ENCODE results near the genes ARRB2, PLD2, ENO3, ZNF594 and NUP88.

DNA sequence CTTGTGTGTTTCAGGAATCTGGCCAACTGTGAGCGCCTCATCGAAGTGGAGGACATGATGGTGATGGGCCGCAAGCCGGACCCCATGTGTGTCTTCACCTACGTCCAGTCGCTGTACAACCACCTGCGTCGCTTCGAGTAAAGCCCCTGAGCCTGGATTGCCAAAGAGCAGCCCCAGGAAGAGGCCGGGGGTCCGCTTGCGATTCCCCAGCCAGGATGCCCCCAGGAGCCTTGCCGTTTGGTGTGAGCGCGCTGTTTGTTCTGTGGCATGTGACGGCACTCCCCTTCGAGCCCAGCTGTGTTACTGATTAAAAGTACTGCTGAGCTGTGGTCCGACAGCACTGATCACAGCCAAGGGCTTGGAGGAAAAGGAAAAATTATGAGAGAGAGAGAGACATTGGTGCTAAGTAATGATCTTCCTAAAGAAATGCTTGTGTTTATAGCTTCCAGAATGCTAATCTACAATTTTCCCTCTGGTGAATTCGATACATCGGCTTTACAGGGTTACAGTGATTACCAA, 23.1 kb downstream of the SMTNL2 start:
- PRO-cap, 6 experiments: peak in 1 of 6 experiments; most common minus-strand start position 271 of the sequence (in 1)
- RAMPAGE, long total RNA, 2 experiments: no peak in any of the 2 experiments
- RRBS: 85% methylated on average over 2 of the region's 20 CpGs

DNA sequence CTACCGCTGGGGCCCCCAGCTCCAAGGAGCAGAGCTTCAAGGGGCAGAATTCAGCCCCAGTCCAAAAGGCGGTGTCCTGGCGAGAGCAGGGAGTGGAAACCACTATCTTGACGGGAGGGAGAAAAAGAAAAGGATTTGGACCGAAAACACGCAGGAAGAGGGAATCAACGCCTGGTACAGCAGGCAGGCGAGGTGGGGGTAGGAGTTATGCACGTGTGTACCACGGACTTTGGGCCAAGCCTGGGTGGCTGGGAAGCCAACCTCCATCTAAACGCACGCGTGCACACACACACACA, 252 bp upstream of the ALOX15 start:
- PRO-cap, 6 experiments: no peak in any of the 6 experiments
- RAMPAGE, long total RNA, 2 experiments: no peak in any of the 2 experiments
- RRBS: no CpG with 5 or more reads among the region's 13 CpGs

GRCh38 chr17:4709940-4711067, at the start of gene ARRB2:
Gene ARRB2 (plus strand): TSS chr17:4710632.
- PRO-cap, 6 experiments: peak in 6 of 6 experiments; most common plus-strand start chr17:4710632 (in 2); most common minus-strand start chr17:4710263 (in 4)
- RAMPAGE, long total RNA, 2 experiments: start-site peak on the plus strand in 2 of 2 experiments, at chr17:4710628-4710691 at its widest, 60 to 117 reads per replicate
- RRBS: 2% methylated on average over 16 of the region's 98 CpGs

DNA sequence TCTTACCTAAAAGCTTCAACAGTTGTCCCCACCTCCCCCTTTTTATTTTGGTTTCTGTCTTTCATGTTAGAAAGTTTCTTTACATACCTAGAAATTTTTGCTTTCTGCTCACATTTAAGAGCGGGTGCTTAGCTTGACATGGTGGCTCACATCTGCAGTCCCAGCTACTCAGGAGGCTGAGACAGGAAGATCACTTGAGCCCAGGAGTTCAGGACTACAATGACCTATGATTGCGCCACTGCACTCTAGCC, 3.3 kb upstream of the MED11 start:
- PRO-cap, 6 experiments: no peak in any of the 6 experiments
- RAMPAGE, long total RNA, 2 experiments: no peak in any of the 2 experiments
- RRBS: no CpG with 5 or more reads among the region's 2 CpGs

- PRO-cap, 6 experiments: no peak in any of the 6 experiments
- RAMPAGE, long total RNA, 2 experiments: no peak in any of the 2 experiments
- RRBS: 80% methylated on average over 4 of the region's 11 CpGs
Observed at GRCh38 chr17:4740442-4741032, 809 bp upstream of the CXCL16 start.

DNA sequence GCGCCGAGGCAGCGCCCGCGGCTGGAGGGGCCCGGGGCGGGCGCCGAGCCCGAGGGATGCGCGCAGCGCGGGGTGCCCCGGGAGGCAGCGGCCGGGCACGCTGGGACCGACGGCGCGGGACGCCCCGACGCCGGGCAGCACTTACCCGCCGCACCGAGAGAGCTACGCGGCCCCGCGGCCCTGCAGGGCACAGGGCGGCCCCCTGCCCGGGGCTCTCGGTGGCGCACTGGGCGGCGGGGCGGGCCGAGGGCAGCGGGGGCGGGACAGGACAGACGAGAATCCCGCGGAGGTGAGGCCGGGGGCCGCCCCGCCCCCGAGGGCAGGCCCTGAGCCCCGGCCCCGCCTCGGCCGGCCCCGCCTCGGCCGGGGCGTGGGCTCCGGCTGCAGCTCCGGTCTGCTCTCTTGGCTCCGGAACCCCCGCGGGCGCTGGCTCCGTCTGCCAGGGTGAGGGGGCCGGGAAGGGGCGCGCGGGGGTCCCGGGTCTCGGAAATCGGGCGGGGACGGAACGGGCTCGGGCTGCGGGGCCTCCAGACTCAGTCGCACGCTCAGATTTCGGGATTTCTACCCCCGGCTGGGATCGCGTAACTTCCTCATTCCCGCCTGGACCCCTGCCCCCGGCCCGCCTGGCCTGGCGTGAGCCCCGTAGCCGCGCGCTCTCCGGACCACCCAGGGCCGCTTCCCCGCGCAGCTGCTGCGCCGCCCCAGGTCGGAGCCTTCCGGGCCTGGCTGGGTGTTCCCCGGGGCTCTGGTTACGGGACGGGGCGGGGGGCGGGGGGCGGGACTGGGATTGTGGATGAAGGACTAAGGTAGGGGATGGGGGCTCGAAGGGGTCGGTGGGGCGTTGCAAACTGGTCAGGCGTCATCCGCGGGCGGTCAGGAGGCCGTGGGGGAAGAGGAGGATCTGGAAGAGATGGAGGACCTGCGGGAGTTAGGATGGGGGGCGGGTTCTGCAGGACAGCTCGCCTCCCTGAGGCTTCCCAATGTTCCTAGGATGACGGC, at the start of gene PLD2:
Gene PLD2, plus strand, starts transcription at position 371 of the 999 bp plus-strand sequence.
- PRO-cap, 6 experiments: peak in 6 of 6 experiments; most common plus-strand start position 386 of the sequence (in 5); most common minus-strand start position 228 of the sequence (in 6)
- RAMPAGE, long total RNA, 2 experiments: start-site peak on the plus strand in 2 of 2 experiments, centred at positions 404 to 410 of the sequence, 40 to 95 reads per replicate
- RRBS: 1% methylated on average over 78 of the region's 117 CpGs

- PRO-cap, 6 experiments: peak in 2 of 6 experiments; most common plus-strand start chr17:4812893 (in 2)
- RAMPAGE, long total RNA, 2 experiments: no peak in any of the 2 experiments
- RRBS: no CpG with 5 or more reads among the region's 7 CpGs
Observed at GRCh38 chr17:4812499-4813027, 5.6 kb downstream of the PLD2 start.

GRCh38 chr17:4833970-4834712, 1.0 kb downstream of the MINK1 start:
- PRO-cap, 6 experiments: no peak in any of the 6 experiments
- RAMPAGE, long total RNA, 2 experiments: no peak in any of the 2 experiments
- RRBS: no CpG with 5 or more reads among the region's 15 CpGs

DNA sequence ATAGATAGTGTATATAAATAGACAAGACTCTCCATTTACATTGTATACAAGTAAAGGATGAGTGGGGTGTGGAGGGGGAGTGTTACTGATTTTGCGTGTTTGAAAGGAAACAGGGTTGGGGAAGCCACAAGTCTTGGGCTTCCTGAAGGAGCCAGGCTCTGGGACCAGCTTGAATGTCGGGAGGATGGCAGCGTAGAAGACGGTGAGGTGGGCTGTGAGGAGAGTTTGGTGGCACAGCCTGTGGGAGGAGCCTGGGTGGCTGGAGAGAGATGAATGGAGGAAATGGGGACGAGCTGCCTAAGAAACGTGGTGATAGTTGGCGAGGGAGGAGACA, 7.5 kb downstream of the MINK1 start:
- PRO-cap, 6 experiments: no peak in any of the 6 experiments
- RAMPAGE, long total RNA, 2 experiments: no peak in any of the 2 experiments
- RRBS: no CpG with 5 or more reads among the region's 7 CpGs

GRCh38 chr17:4901432-4902178, 1.3 kb downstream of the CHRNE start:
- PRO-cap, 6 experiments: peak in 6 of 6 experiments; most common plus-strand start chr17:4901988 (in 4); most common minus-strand start chr17:4901775 (in 3)
- RAMPAGE, long total RNA, 2 experiments: no peak in any of the 2 experiments
- RRBS: 12% methylated on average over 23 of the region's 55 CpGs

GRCh38 chr17:4908280-4908766, 5.4 kb upstream of the CHRNE start:
- PRO-cap, 6 experiments: no peak in any of the 6 experiments
- RAMPAGE, long total RNA, 2 experiments: no peak in any of the 2 experiments
- RRBS: no CpG with 5 or more reads among the region's 10 CpGs

DNA sequence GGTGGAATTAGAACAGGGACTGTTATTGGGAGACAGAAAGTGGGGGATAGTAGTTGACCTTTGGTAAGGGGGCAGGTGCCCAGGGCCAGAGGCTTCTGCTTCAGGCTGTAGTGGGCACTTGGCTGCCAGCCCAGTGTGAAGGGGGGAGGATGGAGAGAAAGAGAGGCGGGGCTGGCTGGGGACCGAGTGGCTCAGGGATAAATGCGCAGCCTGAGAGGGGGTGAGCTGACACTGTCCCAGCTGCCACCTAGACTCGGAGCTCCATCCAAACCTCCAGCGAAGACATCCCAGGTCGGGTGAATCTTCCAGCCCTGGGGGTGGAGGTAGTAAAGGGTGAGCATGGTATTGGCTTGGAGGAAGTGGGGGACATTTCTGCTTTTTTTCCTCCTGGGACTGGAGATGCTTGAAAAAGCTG, at the start of gene ENO3:
Gene ENO3, plus strand, starts transcription at position 228 of the 415 bp plus-strand sequence.
- PRO-cap, 6 experiments: peak in 6 of 6 experiments; most common plus-strand start position 228 of the sequence (in 6); most common minus-strand start position 112 of the sequence (in 1)
- RAMPAGE, long total RNA, 2 experiments: start-site peak on the plus strand in 2 of 2 experiments, centred at positions 221 to 222 of the sequence, 7,087 to 13,418 reads per replicate
- RRBS: no CpG with 5 or more reads among the region's 6 CpGs

GRCh38 chr17:5023354-5024679, 11.4 kb downstream of the SLC52A1 start:
- PRO-cap, 6 experiments: peak in 2 of 6 experiments; most common plus-strand start chr17:5024357 (in 2)
- RAMPAGE, long total RNA, 2 experiments: start-site peak on the plus strand in 2 of 2 experiments, at chr17:5023935-5024180 at its widest, 418 to 686 reads per replicate
- RRBS: 89% methylated on average over 13 of the region's 45 CpGs

DNA sequence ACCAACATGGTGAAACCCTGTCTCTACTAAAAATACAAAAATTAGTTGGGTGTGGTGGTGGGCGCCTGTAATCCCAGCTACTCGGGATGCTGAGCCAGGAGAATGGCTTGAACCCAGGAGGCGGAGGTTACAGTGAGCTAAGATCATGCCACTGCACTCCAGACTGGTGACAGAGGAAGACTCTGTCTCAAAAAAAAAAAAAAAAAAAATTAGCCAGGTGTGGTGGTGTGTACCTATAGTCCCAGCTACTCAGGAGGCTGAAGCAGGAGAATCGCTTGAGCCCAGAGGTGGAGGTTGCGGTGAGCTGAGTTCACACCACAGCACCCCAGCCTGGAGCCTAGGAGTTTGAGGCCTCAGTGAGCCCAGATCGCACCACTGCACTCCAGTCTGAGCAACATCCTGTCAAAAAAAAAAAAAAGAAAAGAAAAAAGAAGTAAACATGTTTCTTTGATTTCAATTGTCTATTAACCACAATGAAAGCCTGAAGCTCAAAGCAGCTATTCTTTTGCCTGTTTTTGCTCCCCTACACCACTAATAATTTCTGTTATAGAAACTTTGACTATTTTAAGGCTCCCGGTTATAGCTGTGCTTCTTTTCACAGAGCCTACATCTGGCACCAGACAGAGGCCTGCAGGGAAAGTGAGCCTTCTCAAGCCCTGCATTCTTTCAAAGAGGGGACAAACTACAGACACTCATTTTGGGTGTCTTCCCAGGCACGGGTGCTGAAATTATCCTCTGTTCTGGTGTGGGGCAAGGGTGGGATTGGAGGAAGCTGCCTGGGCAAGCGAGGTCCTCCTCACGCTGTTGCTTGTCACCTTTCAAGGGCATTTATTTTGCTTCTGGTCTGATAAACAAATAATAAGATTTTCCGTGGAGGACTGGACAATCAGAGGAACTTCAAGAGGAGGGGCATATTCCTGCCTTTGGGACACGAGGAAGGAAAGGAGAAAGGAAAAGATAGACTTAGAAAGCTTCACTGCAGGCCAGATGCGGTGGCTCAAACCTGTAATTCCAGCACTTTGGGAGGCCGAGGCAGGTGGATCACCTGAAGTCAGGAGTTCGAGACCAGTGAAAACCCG, 14.2 kb upstream of the SLC52A1 start:
- PRO-cap, 6 experiments: no peak in any of the 6 experiments
- RAMPAGE, long total RNA, 2 experiments: no peak in any of the 2 experiments
- RRBS: no CpG with 5 or more reads among the region's 16 CpGs

DNA sequence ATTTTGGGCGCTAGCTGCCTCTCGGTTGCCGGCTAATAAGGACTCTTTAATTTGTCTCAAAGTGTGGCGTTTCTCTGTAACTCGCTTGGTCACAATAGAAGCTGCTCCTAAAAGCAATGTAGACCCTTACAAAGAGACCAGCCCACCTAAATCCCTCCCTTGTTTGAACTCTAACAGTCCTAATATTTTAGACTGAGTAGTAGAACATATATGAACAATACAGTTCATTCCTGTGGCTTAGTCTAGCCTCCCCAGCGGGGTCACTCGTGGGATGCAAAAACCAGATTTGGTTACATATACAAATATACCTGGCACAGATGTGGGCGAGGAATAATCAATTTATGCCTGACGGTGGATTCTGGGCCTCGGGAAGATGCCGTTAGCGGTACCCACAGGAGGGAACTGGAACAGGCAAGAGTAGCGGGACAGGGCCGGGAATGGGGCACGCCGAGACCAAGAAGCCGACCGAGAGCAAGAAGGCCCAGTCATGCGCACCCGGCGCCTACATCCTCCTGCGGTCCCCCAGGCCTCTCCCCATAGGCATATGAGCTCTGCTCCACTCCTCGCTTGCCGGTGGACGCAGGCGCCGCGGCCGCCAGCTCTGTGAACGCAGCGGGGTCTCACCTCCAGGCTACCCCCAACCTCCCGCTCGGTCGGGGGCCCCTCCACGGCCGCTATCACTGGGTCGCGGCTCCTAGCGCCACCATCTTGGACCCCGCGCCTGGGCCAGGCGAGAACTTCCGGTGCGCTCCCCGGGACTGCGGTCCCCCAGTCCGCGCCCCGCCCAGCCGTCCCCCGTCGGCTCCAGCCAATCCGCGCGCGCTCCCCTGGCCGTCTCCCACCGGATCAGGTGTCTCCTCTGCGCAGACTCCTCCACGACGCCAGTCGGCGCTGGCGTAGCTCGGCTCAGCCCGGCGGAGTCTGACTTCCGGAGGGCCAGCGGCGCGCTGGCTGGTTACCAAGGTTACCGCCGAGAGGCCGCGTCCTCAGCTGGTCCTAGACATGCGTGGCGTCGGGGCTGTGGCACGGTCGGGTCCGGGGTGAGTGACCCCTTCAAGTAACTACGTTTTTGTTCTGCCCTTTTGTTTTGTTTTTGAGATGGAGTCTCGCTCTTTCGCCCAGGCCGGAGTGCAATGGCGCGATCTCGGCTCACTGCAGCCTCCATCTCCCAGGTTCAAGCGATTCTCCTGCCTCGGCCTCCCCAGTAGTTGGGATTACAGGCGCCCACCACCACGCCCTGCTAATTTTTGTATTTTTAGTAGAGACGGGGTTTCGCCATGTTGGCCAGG, at the start of gene ZNF594:
Gene ZNF594, minus strand, starts transcription at position 745 of the 1,289 bp plus-strand sequence.
- PRO-cap, 6 experiments: peak in 6 of 6 experiments; most common plus-strand start position 884 of the sequence (in 3); most common minus-strand start position 739 of the sequence (in 6)
- RAMPAGE, long total RNA, 2 experiments: start-site peak on the plus strand in 1 of 2 experiments, centred at position 919 of the sequence, 13 reads per replicate; start-site peak on the minus strand in 2 of 2 experiments, centred at positions 719 to 730 of the sequence, 45 to 49 reads per replicate
- RRBS: 1% methylated on average over 41 of the region's 94 CpGs

DNA sequence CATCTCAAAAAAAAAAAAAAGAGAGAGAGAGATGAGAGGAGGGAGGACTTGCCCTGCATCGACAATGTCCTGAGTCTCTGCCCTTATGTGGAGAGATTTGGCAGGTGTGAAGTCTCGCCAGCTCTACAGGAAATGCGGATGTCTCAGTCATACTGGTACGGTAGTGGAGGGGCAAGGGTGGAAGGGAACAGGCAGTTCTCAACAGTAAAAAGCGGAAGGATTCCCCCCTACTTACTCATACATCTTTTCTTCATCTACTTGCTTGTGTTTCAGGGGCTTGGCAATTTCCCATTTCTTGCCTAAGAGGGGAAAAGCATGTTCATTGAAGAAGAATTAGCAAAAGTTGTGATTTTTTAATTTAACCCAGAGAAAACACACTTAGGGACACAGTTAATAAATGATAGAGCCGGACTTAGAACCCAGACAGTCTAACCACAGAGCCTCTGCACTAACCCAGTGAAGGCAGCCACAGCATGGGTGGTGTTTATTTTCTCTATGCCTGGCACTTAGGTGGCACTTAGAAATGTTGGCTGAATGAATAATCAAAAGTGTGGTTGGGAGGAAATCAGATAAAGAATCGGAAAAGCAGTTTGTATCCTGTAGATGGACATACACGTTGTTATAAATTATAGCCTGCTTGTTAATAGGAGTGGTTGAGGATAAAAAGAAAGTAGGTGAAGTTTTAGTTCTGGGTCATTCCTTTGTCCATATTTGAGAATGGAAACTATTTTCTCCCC, 13.4 kb downstream of the SCIMP start:
- PRO-cap, 6 experiments: peak in 1 of 6 experiments; most common minus-strand start position 79 of the sequence (in 1)
- RAMPAGE, long total RNA, 2 experiments: no peak in any of the 2 experiments
- RRBS: no CpG with 5 or more reads among the region's 8 CpGs

DNA sequence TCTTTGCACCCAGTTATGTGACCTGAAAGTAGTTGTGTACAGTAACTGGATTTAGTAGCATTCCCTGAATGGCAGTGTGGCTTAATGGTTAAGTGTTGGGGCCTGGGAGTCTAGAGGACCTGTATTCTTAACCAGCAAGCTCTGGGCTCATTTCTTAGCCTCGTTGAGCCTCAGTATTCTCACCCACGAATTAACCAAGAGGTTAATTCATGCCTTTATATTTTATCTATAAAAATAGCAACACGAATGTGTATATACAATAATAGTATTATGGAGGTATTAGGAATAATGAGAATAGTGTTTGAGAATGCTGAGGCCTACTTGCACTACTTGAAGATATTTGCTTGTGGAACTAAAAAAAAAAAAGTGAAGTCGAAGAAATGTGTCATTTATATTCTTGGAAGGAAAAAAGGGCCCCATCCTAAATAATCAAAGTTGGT, 888 bp downstream of the RABEP1 start:
- PRO-cap, 6 experiments: no peak in any of the 6 experiments
- RAMPAGE, long total RNA, 2 experiments: no peak in any of the 2 experiments
- RRBS: no CpG with 5 or more reads among the region's 4 CpGs

DNA sequence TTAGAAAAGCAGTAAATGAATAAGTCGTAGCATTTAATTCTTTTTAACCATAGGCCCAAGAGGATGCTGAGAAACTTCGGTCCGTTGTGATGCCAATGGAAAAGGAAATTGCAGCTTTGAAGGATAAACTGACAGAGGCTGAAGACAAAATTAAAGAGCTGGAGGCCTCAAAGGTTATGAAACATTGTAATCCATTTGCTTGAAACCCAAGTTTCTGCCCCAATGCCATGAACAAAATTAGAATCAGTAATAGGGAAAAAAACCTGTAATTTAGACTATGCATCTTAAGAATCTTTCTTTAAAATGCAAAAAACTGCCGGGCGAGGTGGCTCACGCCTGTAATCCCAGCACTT, 55.9 kb downstream of the RABEP1 start:
- PRO-cap, 6 experiments: no peak in any of the 6 experiments
- RAMPAGE, long total RNA, 2 experiments: no peak in any of the 2 experiments
- RRBS: no CpG with 5 or more reads among the region's 6 CpGs

DNA sequence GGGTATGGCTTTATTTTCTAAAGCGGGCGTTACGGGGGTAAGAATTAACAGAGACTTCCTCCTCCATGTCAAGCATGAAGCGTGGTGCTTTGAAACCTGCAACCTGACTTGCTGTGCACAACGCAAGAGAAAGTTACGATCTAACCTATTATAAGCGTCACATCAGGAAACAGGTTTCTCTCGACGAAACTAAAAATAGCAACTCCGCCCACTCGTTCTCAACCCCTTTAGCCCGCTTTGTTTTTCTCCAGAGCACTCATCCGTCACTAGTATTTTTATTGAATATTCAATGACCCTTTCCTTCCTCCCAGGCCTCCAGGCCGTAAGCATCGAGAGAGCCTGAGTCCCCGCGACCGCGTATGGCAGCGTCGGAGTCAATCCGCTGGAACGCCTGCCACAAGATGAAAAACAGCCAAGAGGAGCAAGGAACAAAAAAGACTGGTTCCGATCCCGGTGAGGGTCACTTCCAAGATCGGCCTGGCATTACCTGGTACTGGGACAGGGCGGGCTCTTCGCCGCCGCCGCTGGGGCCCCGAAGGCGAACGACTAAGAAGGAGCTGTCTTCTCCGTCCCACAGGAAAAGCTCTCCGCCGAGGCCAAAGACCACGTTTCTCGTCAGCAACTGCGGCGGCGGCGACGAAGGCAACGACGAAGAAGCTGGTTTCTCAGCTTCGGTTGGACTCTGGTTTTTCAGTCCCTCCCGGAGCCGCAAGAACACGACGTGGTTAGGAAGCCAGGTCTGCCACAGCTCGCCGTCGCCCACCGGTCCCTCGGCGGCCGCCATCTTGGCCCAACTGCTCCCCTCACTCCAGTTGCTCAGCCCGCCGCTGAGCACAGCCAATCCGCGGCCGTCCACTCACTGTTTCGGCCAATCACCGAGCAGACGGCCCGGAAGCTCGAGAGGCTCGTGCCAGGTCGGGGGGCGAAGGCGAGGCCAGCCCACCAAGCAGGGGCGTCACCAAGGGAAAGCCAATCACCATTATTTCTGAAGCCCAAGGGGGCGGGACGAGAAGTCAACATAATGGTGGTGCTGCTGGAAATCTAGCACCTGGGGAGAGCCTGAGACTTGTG, at the start of gene NUP88:
Gene NUP88, minus strand, starts transcription at position 796 of the 1,071 bp plus-strand sequence.
- PRO-cap, 6 experiments: peak in 6 of 6 experiments; most common plus-strand start position 1,011 of the sequence (in 2); most common minus-strand start position 796 of the sequence (in 6)
- RAMPAGE, long total RNA, 2 experiments: start-site peak on the minus strand in 2 of 2 experiments, centred at positions 792 to 794 of the sequence, 85 to 115 reads per replicate
- RRBS: 1% methylated on average over 12 of the region's 75 CpGs

GRCh38 chr17:5504899-5505325, 4.1 kb upstream of the ENSG00000286190 start:
- PRO-cap, 6 experiments: no peak in any of the 6 experiments
- RAMPAGE, long total RNA, 2 experiments: no peak in any of the 2 experiments
- RRBS: no CpG with 5 or more reads among the region's 3 CpGs

Data from heart left ventricle (tissue), 7 donors.